Measurements from ENCODE around the genes LBR, TMEM63A and LIN9.

GRCh38 chr1:223832458-223832922 lies 13.3 kb downstream of the TP53BP2 start:
- PRO-cap, result no peak
- RAMPAGE, long total RNA, result no peak

GRCh38 chr1:223992352-223993505 lies 121.2 kb upstream of the FBXO28 start:
- PRO-cap, result bidirectional peak, plus-strand start at chr1:223992804, minus-strand start at chr1:223992569; bidirectional peak, plus-strand start at chr1:223992983, minus-strand start at chr1:223993039; bidirectional peak, plus-strand start at chr1:223993424, minus-strand start at chr1:223993150
- RAMPAGE, long total RNA, result no peak

GRCh38 chr1:224014960-224015625 lies 98.8 kb upstream of the FBXO28 start:
- PRO-cap, result unidirectional peak, plus-strand start at chr1:224015457
- RAMPAGE, long total RNA, result no peak

GRCh38 chr1:224195098-224195630 lies 12.1 kb downstream of the DEGS1 start:
- PRO-cap, result no peak
- RAMPAGE, long total RNA, result no peak

DNA sequence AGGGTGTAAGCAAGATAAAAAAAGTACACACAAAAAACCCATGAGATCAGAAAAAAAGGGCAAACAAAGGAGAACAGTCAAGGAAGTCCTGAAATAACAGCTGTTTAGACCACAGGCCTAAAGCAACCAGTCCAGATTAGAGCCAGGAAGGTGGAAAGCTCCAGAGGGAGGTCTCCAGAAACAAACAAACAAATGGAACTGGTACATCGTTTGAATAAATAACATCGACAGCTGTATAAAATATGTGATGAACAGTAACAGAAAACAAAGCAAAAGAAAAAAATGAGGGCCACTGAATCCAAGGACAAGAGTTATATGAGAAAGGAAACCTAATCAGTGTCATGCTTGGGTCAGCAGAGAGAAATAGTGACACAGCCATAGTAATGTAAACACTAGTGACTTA lies 67.5 kb downstream of the NVL start:
- PRO-cap, result no peak
- RAMPAGE, long total RNA, result no peak

GRCh38 chr1:224430627-224431238 lies 3.9 kb downstream of the WDR26 start:
- PRO-cap, result no peak
- RAMPAGE, long total RNA, result no peak

GRCh38 chr1:224542670-224543473 lies 73.2 kb upstream of the CNIH3 start:
- PRO-cap, result no peak
- RAMPAGE, long total RNA, result no peak

GRCh38 chr1:224784022-224784221 lies 145.6 kb upstream of the DNAH14 start:
- PRO-cap, result no peak
- RAMPAGE, long total RNA, result no peak

DNA sequence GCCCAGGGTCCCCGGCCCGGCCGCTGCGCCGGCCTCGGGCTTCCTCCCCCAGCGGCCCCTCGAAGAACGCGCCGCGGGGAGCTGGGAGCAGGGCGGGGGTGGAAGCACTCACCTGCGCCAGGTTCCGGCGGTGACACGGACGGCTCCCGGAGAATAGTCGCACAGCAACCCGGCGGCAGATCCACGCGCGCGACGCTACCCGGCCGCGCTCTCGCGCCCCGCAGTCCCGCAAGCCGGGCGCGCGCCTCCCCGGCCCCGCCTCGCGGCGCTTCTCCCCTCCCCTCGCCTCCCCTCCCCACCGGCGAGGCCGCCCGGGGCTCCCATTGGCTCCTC lies at the start of gene LBR:
LBR (minus strand) TSS at position 197 of the 333 bp plus-strand sequence.
- PRO-cap, result bidirectional peak, plus-strand start at position 62 of the sequence, minus-strand start outside the sequence; bidirectional peak, plus-strand start outside the sequence, minus-strand start at position 197 of the sequence
- RAMPAGE, long total RNA, result start-site peak on the minus strand centred at position 214 of the sequence, 75 bp wide, 778 and 280 reads in 2 replicates

DNA sequence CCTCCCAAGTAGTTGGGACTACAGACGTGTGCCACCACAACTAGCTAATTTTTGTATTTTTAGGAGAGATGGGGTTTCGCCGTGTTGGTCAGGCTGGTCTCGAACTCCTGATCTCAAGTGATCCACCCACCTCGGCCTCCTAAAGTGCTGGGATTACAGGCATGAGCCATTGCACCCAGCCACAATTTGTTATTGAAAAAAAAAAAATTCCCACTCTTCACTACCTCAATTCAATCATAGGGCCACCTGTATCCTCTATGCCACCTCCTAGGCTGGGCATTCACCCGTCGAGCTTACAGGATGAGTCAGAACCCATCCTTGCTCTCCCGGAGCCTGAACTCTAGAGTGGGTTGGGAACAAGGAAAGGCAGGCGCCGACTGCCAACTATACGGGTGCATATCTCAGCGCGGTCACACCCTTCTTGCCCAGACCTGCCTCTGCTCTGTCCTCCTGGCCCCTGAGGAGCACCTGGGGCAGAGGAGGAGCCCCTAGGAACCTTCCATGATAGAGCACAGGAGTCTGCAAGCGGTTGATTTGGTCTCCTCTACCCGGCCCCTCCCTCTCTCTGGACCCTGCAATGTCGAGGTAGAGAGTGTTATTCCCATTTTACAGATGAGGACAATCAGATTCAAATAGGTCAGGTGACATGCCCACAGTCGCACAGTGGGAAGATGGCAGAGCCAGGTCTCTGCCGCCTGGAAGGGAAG lies 21.4 kb upstream of the LBR start:
- PRO-cap, result no peak
- RAMPAGE, long total RNA, result no peak

- PRO-cap, result no peak
- RAMPAGE, long total RNA, result no peak
Observed at GRCh38 chr1:225651887-225652484, 937 bp downstream of the ENAH start.

DNA sequence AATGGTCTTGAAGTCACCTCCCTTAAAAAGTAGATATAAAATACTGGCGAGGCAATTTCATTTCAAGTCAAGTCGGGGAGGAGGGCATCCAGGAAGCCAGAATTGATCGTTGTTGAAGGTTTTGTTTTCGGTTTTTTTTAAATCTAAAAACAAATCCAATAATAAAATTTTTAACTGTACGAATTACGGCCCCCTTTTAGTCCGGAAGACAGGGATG lies 1.1 kb upstream of the ENAH start:
- PRO-cap, result no peak
- RAMPAGE, long total RNA, result no peak

GRCh38 chr1:225812812-225814085 lies 3.3 kb downstream of the EPHX1 start:
- PRO-cap, result no peak
- RAMPAGE, long total RNA, result no peak

DNA sequence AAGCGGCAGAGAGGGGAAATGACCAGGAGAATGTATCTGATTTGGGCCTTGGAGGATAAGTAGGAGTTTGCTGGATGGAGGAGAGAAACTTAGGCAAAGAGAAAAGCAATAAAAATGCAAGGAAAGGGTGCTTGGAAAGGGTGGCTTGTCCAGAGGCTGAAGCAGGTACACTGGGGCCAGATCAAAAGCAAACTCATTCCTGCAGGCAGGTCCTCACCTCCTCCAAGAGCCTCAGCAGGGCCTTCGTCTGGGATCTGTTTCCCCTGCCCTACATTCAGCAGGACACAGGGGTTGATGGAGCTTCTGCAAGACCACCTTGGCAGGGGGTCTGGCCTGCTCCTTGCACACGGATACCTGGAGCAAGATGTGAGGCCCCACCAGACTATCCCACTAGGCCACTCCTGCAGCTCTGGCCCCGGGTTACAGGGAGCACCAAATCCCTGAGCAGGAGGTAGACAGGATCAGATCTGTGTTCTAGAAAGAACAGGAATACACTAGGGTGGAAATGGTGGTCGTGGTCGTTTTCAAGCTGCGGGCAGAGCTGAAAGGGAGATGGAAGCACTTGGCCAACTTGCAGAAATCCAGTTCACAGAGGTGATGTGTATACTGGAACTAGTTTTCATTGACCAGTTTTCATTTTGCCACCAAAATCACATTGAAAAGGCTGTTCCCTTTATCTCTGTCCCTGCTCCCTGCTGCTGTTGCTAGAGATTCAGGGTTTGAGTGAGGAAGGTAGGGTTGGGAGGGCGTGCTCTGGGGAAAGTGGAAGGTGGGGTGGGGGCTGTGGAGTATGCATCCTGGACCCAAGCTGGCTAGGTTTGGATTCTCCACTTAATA lies 33.5 kb downstream of the EPHX1 start:
- PRO-cap, result no peak
- RAMPAGE, long total RNA, result no peak

DNA sequence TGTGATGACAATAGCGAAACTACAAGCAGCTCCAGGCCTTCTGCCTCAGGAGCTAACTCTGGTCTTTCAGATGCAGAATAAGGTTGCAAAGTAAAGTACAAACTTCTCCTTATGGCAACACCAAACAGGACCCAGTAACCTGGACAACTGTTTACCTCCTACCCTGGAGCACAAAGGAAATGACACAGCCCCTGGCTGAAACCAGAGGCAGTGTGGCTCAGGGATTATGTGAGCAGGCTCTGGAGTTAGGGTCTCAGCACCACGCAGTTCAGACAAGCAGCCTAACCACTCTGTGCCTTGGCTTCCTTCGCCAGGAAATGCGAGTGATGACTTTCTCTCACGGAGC lies 1.2 kb downstream of the TMEM63A start:
- PRO-cap, result bidirectional peak, plus-strand start at position 210 of the sequence, minus-strand start at position 60 of the sequence; bidirectional peak, plus-strand start outside the sequence, minus-strand start at position 321 of the sequence
- RAMPAGE, long total RNA, result no peak

DNA sequence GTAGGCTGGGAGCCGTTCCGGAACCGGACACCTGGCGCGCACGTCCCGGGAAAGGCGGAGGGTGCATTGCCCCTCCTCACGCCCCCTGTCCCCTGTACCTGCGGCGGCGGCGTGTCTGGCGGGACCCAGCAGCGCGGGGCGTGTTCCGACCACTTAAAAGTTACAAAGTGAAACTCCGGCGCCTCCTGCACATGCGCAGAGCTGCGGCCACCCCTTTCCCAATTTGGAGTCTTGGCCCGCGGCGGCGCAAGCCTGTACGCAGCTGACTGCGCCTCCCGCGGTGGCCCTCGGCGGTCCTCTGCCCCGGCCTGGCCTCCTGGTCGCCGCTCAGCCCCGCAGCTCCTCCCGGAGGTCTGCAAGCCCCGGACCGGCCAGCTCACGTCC lies at the start of gene TMEM63A:
TMEM63A (minus strand) TSS at position 175 of the 384 bp plus-strand sequence.
- PRO-cap, result bidirectional peak, plus-strand start at position 221 of the sequence, minus-strand start at position 164 of the sequence
- RAMPAGE, long total RNA, result no peak

DNA sequence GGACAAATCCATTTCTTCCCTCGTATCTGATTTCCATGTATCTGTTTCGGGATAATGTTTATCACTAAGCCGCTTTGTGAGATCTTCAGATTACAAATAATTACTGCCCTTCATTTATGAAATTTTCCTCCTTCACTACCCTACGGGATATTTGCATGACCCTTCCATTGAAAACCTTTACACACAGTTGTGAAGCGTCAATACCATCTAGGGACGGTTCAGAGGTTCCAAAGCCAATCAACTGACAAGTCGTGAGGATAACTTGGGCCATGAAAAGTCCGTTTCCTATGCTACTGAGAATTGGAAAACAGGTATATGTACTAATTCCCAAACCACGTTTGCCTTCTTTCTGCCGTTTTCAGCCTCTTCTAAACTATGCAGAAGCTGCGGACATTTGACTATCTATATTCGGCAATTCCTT lies 1.2 kb upstream of the H3-3A start:
- PRO-cap, result bidirectional peak, plus-strand start at position 221 of the sequence, minus-strand start at position 160 of the sequence
- RAMPAGE, long total RNA, result no peak

DNA sequence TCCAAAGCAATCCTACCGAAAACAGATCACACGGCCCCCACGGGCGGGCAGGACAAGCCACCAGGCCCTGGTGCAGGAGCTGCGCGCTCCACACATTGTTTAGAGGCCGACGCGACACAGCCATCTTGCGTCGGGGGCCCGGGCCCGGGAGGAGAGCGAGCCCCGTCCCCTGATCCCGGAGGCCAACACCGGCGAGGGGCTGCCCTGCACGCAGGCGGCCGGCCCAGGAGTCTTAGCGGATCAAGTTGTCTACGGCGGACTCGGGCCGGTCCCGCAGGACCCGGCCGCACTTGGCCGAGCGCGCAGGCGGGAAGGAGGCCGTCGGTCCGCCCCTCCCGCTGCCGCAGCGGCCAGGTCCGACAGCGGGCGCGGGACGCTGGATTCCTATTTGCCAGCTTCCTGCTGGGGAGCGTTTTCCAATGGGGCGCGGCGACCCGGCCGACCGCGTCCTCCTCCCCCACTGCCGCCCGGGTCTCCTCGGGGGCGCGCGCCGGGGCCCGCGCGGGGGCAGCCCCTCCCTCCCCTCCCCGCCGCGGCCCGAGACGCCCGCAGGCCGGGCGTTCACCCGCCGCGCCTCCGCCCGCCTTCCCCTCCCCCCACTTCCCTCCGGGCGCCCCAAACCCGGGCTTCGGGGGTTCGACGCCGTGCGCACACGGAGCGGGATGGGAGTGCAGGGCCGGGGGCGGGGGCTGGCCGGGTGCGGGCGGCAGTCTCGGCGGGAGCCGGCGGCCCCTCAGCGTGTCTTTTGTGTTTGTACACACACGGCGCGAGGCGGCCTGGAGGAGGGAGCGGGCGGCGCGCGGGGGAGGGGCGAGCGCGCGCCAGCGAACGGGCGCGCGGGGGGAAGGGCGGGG lies 548 bp upstream of the H3-3A start:
- PRO-cap, result bidirectional peak, plus-strand start outside the sequence, minus-strand start at position 753 of the sequence
- RAMPAGE, long total RNA, result no peak

- PRO-cap, result bidirectional peak, plus-strand start at chr1:226309216, minus-strand start at chr1:226309137
- RAMPAGE, long total RNA, result start-site peak on the minus strand at chr1:226309140-226309183, 356 and 28 reads in 2 replicates
Observed at GRCh38 chr1:226309071-226309602, at the start of gene LIN9. Gene LIN9, minus strand, starts transcription at chr1:226309164.

- PRO-cap, result no peak
- RAMPAGE, long total RNA, result no peak
Observed at GRCh38 chr1:226444743-226445385, 37.0 kb upstream of the PARP1 start.

Measured in GM23338 (cell line).